Heart right ventricle (tissue), 2 donors: ENCODE data around the genes TLR7, FAM9C and GLRA2.

DNA sequence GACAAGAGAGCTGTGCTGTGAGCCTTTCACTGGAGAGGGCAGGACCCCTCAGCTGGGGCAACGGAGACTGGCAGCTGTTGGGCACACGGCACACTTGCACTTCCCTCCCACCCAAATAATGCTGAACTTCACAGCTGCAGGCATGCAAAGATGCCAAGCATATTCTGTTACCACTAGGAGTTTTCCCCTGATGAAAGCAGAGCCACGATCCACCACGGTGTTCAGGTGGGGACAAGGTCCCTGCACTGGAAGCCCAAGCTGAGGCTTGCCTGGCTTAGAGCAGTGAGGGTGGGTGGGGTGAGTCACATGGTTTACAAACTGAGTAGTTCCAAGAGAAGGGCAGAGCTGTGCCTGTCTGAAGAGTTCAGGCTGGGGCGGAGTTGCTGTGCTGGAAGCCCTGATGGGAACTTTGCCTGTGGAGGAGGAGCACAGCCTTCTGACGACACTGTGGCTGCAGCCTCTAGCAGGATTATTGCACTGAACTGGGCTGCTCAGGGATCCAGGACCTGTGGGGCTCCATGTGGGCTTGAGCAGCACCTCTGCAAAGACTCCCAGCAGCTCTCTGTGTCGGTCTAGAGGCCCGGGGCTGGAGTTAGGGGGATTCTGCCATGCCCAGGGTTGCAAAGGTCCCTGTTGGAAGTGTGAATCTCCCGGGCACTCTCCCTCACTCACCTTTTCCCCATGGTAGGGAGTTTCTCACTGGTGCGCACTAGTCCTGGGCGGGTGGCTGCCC is 45.4 kb downstream of the FAM9B start:
- PRO-cap, 2 experiments: no peak in any of the 2 experiments

- PRO-cap, 2 experiments: no peak in any of the 2 experiments
Measured at GRCh38 chrX:9163421-9163874, 129.5 kb upstream of the FAM9B start.

GRCh38 chrX:9368324-9368764 is 96.5 kb upstream of the TBL1X start:
- PRO-cap, 2 experiments: no peak in any of the 2 experiments

DNA sequence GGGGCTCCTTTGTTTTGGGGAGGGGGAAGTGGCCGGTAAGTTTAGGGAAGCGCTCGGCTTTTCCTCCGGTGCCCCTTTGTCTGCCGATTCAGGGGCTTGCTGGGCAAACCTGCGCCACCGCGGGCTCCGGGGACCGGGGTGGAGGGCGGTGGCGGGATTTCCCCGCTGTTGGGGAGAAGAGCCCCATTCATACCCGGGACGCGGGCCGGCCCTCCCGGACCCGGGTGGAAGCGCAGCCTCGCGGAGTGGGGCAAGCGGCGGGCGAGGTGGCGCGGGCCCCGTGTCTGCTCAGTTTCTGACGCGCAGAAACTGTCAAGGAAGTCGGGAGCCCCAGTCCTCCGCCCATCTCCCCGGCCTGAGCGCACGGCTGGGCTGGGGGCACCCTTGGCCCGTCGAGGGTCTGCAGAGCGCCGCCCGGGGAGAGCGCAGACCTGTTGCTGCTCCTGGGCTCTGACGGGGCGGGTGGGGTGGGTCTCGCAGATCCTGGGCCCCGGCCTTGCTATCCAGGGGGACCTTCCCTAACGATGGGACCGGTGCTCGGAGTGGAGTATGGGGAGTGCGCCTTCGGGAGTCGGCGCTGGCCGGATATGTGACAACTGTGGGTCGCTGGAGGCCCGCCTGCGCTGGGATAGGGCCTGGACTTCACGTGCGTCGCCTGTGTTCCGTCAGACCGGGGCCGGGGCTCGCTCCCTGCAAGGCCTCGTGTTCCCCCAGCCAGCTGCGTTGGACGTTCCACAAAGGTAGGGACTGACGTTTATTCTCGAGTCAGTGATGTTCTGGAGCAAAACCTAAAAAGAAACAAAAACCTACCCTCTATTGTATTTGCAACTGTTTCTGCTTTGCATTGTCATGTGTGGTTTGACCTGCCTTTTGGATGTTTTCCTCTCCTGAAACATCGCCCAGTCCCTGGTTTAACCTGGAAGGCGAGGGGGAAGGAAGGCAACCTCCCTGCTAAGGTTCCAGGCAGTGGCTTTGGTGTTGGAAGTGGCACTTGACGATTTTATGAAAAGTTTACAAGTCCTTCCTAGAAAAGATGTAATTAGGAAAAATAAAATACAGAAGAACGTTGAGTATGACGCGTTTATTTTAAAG is 1.2 kb downstream of the TBL1X start:
- PRO-cap, 2 experiments: peak in 1 of 2 experiments; most common minus-strand start position 297 of the sequence (in 1)

- PRO-cap, 2 experiments: no peak in any of the 2 experiments
Measured at GRCh38 chrX:9519920-9520667, 55.2 kb downstream of the TBL1X start.

GRCh38 chrX:11427234-11428186 is 134.3 kb downstream of the AMELX start:
- PRO-cap, 2 experiments: peak in 1 of 2 experiments; most common plus-strand start chrX:11427928 (in 1); most common minus-strand start chrX:11427803 (in 1)

- PRO-cap, 2 experiments: no peak in any of the 2 experiments
Measured at GRCh38 chrX:11461547-11461731, 168.2 kb downstream of the AMELX start.

DNA sequence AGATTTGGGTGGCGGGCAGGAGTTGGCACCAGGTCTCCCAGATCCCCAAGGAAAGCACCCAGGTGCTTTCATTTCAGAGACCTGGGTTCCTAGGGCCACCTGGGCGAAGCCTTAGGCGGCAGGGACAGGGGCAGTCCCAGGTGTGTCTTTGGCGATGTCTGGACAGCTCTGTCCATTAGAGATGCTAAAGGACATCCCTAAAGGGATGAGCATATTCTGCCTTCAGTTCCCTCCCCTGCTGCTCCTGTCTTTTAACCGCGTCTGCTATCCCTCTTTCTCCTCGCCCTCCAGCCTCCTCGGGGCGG is 960 bp downstream of the MSL3 start:
- PRO-cap, 2 experiments: no peak in any of the 2 experiments

GRCh38 chrX:12772446-12772949 is 18.7 kb upstream of the PRPS2 start:
- PRO-cap, 2 experiments: no peak in any of the 2 experiments

GRCh38 chrX:12866775-12867217 is at the start of gene TLR7:
TSS of gene TLR7 (plus strand) at chrX:12867072.
- PRO-cap, 2 experiments: no peak in any of the 2 experiments

DNA sequence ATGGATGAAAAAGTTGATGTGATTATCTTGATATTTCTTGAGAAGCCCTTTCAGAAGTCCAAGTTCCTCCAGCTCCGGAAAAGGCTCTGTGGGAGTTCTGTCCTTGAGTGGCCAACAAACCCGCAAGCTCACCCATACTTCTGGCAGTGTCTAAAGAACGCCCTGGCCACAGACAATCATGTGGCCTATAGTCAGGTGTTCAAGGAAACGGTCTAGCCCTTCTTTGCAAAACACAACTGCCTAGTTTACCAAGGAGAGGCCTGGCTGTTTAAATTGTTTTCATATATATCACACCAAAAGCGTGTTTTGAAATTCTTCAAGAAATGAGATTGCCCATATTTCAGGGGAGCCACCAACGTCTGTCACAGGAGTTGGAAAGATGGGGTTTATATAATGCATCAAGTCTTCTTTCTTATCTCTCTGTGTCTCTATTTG is 18.0 kb upstream of the TLR8 start:
- PRO-cap, 2 experiments: no peak in any of the 2 experiments

DNA sequence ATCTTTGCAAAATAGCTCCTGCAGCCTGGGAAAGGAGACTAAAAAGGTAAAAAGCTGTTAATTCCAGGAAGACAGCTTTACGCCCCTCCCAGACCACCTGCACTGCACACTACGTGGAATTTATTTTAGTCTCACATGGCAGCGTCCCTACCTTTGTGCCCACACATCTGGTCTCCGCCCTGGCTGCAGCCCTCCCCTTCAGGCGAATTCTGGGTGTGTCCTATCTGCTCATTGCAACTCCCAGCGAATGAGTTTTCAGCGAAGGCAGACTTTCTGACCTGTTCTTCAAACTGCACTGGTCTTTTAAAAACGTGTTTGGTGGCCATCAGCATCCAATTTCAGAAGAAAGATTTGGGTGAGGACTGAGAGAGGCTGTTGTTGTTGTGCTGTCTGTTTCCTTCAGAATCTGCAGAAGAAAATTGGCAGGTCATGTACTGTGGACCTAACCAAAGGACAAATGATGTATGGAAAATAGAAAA is 4.0 kb downstream of the TLR8 start:
- PRO-cap, 2 experiments: no peak in any of the 2 experiments

GRCh38 chrX:13044376-13044925 is at the start of gene FAM9C:
TSS of gene FAM9C (minus strand) at chrX:13044620.
- PRO-cap, 2 experiments: no peak in any of the 2 experiments

GRCh38 chrX:13047884-13048083 is 3.4 kb upstream of the FAM9C start:
- PRO-cap, 2 experiments: no peak in any of the 2 experiments

GRCh38 chrX:13088114-13088629 is 43.8 kb upstream of the FAM9C start:
- PRO-cap, 2 experiments: no peak in any of the 2 experiments

- PRO-cap, 2 experiments: no peak in any of the 2 experiments
Measured at GRCh38 chrX:13290906-13291629, 28.8 kb downstream of the ATXN3L start.

- PRO-cap, 2 experiments: no peak in any of the 2 experiments
Measured at GRCh38 chrX:13695199-13696142, 6.5 kb downstream of the RAB9A start.

DNA sequence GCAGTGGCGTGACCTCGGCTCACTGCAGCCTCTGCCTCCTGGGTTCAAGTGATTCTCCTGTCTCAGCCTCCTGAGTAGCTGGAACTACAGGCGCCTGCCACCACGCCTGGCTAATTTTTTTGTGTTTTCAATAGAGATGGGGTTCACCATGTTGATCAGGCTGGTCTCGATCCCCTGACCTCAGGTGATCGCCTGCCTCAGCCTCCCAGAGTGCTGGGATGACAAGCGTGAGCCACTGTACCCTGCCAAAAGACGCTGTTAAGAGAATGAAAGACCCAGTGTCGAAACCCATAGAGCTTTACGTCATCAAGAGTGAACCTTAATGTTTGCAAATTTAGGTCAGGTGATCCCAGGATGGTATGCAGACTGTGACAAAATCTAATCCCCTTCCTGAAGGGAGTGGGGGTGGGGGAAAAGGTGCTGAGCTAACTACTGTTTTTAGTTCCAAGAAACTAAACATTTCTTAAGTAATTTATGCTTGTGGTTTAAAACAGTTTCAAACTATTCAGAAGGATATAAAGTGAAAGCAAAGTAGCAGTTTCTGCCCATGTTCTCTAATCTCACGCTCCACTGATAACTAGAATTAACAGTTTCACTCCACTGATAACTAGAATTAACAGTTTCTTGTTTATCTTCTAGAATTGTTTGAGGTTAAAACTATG is 8.2 kb downstream of the OFD1 start:
- PRO-cap, 2 experiments: no peak in any of the 2 experiments

DNA sequence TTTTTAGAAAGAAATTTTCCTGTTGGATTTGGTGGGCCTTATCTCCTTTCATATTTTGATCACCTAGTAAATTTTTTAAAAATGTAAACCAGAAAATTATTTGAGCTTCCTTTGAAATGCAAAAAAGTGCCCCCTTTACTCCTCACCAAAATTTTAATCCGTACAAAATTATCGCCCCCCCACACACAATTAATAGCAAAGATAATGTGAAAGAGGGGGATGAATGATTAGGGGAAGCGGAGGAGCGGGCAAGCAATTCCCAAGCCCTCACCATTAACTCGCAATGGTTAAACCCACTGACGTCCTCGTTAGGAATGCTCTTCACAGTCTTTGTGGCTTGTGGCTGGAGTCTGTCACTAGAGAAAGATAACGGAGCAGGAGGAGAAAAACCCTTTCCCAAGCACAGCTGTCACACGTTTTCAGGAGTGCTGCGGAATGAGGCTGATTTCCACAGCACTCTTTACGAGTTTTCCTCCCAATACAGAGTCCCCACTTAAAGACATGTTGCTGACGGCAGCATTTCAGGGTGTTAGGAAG is 92.4 kb downstream of the GEMIN8 start:
- PRO-cap, 2 experiments: no peak in any of the 2 experiments

- PRO-cap, 2 experiments: no peak in any of the 2 experiments
Measured at GRCh38 chrX:14529193-14530104, at the start of gene GLRA2. TSS of gene GLRA2 (plus strand) at chrX:14529536.